ENCODE data around the genes MAST3 and LSM4.

GRCh38 chr19:17579668-17580379 lies 24.4 kb downstream of the COLGALT1 start:
- PRO-cap, result no peak

DNA sequence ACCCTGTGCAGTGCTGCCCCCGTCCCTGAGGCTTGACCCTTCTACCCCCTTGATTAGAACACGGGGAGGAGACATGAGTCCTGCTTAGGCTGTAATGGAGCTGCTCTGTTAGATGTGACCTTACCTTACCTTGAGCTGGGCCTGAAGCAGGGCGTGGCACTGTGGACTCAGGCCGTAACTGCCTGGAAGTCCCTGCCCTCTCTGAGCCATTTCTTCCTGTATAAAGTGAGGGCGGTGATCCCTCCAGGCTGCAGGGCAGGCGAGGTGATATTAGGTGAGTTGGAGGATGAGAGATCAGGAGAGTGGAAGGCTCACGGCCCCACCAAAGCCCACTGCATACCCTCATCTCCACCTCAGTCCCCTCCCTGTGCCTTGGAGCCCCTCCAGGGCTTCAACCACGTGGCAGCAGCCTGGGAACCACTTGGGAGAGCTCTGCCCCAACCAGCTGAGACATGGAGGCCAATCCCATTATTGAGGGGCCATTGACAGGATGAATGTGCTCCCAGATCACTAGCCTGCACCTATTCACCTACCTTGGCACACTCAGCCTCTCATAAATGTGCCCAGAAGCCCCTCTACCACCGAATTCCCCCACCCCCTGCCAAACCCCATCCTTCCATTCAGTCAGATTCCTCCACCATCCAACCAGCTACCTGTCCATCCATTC lies 5.9 kb upstream of the SLC5A5 start:
- PRO-cap, result no peak

GRCh38 chr19:17979654-17980050 lies 12.7 kb downstream of the KCNN1 start:
- PRO-cap, result no peak

- PRO-cap, result unidirectional peak, plus-strand start at chr19:18000777; unidirectional peak, plus-strand start at chr19:18000804
Measured at GRCh38 chr19:18000685-18000913, 7.4 kb upstream of the ARRDC2 start.

GRCh38 chr19:18097394-18098276 lies at the start of gene MAST3:
TSS of gene MAST3 (plus strand) at chr19:18097778.
- PRO-cap, result unidirectional peak, plus-strand start at chr19:18097770

DNA sequence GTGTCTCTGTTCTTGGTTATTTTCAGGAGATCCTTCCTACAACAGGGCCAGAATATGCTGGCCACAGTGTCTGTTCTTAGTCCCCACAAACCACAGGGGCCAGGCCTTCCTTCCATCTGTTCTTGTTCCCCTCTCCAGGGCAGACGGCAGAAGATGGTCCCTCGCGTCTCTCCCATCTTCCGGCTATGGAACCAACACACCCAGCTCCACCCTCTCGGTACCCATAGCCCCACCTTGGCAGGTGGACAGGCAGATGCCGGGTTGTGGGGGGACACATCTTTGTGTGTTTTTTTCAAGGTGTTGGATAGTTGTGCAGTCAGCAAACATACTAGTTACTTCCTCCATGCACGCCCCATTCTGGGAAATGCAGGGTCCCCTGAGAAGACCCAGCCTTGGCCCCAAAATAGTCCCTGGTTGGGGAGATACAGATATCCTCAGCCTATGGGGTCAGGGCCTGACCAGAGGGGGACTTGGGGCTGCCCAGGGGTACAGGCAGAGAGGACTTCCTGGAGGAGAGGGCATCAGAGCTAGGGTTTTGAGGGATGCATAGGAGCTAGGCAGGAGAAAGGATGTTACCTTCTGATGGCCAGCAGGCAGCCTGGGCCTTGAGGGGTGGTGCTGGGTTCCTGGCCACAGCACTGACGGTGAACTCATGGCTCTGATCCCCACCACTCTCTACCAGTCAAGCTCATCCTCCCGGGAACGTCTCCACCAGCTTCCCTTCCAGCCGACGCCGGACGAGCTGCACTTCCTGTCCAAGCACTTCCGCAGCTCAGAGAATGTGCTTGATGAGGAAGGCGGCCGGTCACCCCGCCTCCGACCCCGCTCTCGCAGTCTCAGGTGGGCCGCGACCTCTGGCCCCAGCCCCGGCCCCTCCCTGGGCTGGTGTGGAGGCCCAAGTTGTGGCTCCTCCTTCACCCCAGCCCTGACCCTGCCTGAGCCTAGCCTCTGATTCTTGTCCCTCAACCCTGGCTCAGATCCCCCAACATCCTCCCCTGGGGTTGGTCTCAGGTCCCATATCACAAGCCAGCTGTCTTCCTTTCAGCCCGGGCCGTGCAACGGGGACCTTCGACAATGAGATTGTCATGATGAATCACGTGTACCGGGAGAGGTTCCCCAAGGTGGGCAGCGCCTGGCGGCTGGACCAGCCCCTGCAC lies 25.3 kb downstream of the MAST3 start:
- PRO-cap, result no peak

GRCh38 chr19:18168694-18169484 lies 4.7 kb upstream of the IFI30 start:
- PRO-cap, result no peak

GRCh38 chr19:18176568-18177377 lies 3.2 kb downstream of the IFI30 start:
- PRO-cap, result no peak

- PRO-cap, result no peak
Measured at GRCh38 chr19:18179178-18179712, 5.6 kb downstream of the IFI30 start.

GRCh38 chr19:18182891-18183366 lies 9.3 kb downstream of the IFI30 start:
- PRO-cap, result no peak

GRCh38 chr19:18220509-18221327 lies 5.5 kb downstream of the PDE4C start:
- PRO-cap, result no peak

- PRO-cap, result no peak
Measured at GRCh38 chr19:18254963-18255140, 19.4 kb downstream of the IQCN start.

- PRO-cap, result bidirectional peak, plus-strand start at chr19:18282092, minus-strand start at chr19:18282126
Measured at GRCh38 chr19:18281978-18282625, 680 bp upstream of the JUND start.

GRCh38 chr19:18317905-18318861 lies 4.7 kb downstream of the LSM4 start:
- PRO-cap, result bidirectional peak, plus-strand start at chr19:18318453, minus-strand start at chr19:18318273

- PRO-cap, result bidirectional peak, plus-strand start at chr19:18323317, minus-strand start at chr19:18323052
Measured at GRCh38 chr19:18322775-18323494, at the start of gene LSM4. TSS of gene LSM4 (minus strand) at chr19:18323076.

DNA sequence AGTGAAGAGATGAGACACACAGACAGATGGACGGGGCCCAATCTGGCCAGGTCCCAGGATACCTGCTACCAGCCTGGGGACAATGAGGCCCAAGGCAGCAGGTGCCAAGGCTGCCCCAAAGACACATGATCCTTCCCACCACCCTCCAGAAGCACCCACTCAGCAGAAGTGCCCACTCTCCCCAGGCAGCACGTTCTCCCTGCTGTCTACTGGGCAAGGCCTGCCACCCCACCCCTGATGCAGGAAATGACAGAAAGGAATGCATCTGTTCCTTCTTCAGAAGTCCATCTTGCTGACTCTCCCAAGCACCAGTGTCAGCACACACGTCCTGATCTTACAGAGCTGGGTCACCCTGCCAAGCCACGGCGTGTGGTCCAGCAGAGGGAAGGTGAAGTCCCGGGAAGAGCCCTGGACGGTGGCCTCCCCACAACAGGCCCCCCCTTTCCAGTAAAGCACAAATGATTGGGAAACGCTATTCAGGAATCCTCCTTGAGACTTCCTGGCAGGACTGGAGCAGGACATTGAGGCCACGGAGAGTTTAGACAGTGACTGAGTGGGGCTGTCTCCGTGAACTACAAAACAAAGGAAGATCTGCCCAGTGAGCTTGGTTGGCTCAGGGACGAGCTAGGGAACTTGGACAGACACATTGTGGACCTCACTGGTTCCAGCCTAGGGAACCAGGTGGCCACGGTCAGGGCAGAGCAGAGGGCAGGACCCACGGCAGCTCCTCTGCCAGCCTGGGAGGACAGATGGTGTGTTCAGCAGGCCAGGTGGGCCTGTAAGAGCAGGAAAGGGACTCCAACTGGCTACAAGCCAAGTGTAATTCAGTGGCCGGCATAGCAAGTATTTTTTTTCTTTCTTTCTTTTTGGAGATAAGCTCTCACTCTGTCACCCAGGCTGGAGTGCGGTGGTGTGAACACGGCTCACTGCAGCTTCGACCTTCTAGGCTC lies 41.8 kb downstream of the ELL start:
- PRO-cap, result no peak

DNA sequence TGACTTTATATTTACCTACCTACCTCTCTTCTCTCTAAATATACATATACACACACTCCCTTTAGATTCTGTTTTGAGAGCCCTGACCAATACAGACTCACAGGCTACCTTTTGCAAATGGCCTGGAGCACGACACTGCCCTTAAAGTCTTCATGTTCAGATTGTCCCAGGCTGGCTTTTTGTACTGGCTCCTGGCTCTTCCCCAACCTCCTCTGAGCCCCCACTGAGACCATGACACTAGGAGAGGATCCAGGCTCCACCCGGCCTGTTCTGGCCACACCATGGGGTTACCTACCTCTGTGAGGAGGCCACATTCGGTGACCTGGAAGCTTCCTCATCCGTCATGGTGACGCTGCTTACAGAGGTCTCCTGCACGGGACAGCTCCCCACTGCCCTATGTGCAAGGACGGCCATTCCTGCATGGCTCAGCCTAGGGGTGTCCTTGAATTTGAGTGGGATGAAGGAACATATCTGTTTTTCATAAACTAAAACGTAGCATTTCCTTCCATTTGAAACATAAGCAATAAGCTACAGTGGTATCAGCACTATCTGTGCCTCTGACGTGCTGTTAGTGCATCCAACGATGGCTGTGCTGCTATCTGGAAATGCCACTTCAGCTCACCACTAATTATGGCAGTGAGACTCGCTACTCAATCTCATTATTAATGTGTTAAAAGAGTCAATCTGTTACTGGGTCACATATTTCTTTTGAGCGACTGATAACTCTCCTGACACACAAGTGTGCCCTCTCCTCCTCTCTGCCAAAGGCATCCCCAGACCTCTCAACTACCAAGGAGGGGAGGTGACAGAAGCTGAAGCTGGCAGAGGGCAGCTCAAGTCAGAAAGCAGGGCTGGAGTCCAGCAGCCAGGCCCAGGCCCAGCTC lies 29.7 kb downstream of the ELL start:
- PRO-cap, result no peak

DNA sequence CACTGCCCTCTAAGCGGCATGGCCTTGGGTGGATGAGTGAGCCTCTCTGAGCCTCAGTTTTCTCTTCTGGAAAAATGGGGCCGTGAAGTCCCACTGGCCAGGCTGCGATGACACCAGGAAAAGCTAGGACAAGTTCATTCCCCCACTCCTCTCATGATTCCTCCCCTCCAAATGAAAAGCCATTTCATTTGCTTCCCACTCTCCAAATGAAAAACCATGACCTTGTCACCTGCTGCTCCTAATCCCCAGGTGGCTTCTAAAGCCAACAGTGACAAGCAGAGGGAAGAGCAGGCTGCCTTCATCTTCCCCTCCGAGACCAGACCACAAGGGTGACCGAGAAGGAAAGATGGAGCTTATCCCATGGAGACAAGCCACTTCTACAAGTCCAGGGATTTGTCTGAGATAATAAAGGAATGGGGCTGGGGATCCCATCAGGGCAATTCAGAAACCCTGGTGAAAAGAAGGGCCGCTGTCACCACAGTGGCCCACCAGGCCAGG lies 29.0 kb downstream of the ELL start:
- PRO-cap, result no peak

GRCh38 chr19:18519769-18520476 lies 1.9 kb downstream of the ELL start:
- PRO-cap, result bidirectional peak, plus-strand start at chr19:18520313, minus-strand start at chr19:18520153

GRCh38 chr19:18521156-18521712 lies 636 bp downstream of the ELL start:
- PRO-cap, result bidirectional peak, plus-strand start at chr19:18521442, minus-strand start at chr19:18521322

Measured in sternocleidomastoid (tissue), 1 donor.